Neutrophil (primary cell): Measurements from ENCODE around the gene CLDN24.

- PRO-cap = no peak
Observed at GRCh38 chr4:183099804-183100541, 916 bp downstream of the WWC2 start.

DNA sequence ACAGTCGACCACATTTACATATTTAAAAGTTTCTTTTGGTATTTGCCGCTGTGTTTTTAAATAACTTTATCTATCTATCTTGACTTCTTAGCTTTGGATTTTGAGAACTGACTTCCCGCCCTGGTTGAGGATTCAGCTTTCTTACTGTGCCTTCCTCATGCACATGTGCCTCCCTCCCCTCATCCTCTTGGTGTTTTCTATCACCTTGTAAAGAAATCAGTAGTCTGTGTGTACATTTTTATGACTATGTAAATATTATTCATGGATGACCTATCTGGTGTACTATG lies 72.6 kb downstream of the WWC2 start:
- PRO-cap = no peak

DNA sequence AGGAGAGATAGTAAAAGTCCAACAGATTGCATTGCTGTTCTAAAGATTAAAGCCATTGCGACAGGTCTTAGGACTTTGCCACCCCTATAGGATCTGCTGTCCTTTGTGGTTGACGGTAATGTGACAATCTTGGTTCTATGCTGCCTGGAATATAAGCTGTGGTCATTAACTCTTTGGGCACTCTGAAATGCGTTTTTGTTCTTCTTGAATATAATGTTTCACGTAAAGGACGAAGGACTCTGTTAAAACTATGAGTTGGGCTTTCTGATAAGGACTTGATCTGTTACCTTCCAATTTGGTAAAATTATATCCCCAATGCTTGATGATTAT lies at the start of gene CLDN24:
Gene CLDN24, minus strand, starts transcription at position 56 of the 330 bp plus-strand sequence.
- PRO-cap = no peak

DNA sequence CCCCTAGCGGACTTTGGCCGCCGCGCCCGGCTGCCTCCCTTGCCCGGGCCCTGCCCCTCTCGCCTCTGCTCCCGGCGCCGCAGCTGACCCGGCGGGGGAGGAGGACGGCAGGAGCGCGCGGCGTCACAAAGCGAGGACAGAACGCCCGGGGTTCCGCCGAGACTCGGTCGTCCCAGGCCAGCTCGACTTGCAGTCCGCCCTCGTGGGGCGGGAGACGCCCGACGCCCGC lies 277 bp upstream of the CDKN2AIP start:
- PRO-cap = no peak

DNA sequence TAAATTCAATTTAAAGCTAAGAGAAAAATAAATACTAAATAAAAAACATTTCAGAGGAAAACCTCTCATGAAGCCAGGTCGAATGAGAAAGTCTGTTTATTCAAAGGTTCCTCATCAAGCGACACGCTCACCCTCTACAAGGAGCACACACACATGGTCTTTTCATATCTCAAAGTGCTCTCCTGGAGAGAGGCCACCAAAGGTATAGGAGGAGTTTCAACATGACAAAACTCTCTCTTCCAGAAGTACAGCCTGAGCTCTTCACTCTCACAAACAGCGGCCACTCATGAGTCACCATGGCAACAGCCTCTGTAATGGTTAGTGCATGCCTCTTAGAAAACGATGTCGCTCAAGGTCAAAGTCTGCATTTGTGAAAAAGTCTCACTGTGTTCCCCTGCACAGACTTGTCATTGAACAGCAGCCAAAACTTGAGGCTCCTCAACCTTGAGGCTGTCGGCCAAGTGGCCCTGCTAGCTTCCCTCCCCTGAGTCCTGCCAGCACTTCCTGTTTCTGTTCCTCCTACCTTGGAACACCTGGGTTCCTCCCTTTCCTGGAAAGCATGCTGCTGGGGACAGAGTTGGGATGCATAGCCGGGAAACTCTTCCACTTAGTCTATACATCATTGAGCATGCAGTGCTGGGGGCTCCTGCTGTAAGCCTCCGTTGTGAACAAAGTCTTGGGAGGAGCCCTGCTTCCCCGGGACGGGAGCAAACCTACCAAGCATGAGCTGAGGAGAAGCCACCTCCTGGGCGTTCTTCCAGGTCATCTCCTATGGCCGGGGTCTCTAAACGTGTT lies 66.5 kb downstream of the ING2 start:
- PRO-cap = no peak

- PRO-cap = no peak
Observed at GRCh38 chr4:183631421-183632073, 27.4 kb downstream of the RWDD4 start.

GRCh38 chr4:183906192-183906901 lies 1.2 kb downstream of the STOX2 start:
- PRO-cap = no peak

GRCh38 chr4:184009748-184010382 lies 104.8 kb downstream of the STOX2 start:
- PRO-cap = no peak

DNA sequence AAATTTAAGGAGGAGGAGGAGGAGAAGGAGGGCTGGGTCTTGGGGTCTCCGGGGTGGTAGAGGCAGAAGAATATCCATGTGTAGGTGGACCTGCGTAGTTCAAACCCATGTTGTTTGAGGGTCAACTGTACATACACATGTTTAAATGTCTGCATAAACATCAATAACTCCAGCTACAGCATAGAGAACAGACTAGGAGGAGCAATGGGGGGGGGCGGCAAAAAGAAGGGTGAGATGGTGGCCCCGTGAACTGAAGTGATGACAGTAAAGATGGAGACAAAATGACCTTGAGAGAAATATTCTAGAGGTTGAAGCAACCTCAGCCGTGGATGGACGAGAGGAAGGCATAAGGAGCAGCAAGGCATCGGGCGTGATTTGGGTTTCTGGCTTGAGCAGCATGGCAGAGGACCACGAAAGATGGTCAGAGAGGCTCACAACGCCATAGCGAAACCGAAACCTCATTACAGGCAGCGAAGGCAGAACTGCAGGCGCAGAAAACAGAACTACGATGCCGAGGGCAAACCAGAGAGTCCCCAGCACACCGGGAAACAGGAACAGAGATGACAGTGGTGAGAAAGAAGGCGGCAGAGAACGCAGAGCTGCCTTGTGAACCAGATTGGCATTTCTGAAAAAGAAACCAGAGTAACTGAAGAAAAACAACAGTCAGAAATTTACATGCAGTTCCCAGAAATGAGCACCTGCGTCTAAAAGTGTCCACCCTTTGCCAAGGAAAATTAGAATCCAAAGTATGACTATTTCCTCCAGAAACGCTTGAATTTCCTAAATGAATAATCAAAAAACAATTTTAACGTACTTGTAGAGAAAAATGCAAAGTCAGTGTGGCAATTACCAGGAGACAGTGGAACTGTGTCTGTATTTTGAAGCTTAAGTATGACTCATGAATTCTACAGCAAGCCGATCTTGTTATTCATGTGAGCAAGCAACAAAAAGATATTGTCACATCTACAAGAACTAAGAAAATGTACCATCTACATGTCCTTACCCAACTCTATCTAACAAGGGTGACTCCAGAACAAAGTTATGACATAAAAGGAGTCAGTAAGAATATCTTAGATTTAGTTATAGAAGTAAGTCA lies 50.3 kb upstream of the ENPP6 start:
- PRO-cap = unidirectional peak, plus-strand start at position 557 of the sequence

- PRO-cap = no peak
Observed at GRCh38 chr4:184348320-184349200, 125.8 kb downstream of the IRF2 start.

DNA sequence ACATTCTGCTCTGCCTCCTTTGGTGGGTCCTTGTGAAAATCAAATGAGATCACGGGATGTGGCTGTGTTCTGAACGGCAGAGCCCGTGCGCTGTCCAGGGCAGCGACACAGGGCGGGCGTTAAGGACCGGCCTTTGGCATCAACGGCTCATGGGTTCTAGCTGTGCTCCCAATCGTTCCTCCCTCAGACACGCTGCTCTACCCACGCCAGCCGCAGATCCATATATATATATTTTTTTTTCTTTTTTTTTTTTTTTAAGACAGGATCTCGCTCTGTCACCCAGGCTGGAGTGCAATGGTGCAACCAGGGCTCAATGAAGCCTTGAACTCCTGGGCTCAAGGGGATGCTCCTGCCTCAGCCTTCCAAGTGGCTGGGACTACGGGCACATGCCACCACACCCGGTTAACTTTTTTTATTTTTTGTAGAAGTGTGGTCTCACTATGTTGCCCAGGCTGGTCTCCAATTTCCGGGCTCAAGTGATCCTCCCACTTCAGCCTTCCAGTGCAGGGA lies 78.1 kb downstream of the IRF2 start:
- PRO-cap = no peak

GRCh38 chr4:184397840-184398272 lies 76.5 kb downstream of the IRF2 start:
- PRO-cap = no peak

DNA sequence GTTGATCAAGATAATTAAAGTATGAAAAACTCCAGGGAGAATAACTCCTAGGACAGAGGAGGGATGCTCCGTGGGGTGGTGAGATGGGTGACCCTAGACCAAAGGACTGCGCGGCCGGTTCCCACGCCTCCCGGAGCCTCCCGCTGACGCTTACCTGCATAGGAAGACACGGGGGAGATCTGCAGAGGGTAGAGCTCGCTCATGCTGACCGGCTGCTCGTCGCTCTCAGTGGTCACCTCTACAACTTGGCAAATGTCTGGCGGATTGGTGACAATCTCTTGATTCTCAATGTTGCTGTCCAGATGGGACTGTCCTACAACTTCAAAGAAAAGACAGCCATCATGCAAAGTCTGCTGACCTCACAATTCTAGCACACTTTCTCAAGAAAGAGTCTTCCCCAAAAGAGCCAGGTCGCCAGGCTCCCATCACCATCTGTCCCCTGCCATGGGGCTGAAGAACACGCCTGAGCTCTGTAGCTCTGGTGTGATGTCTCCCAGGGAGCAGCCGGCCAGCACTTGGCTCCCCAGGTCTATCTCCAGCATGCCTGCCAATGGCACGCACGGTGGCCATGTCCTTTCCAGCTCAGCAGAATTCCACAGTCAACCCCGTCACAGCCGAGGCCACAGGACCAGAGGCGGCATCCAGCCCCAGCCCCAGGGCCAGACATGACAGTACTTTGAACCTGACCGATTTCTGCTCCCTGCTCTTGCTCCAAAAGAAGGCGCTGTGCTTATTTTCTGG lies 75.4 kb downstream of the IRF2 start:
- PRO-cap = no peak

GRCh38 chr4:184427679-184428089 lies 46.7 kb downstream of the IRF2 start:
- PRO-cap = no peak

DNA sequence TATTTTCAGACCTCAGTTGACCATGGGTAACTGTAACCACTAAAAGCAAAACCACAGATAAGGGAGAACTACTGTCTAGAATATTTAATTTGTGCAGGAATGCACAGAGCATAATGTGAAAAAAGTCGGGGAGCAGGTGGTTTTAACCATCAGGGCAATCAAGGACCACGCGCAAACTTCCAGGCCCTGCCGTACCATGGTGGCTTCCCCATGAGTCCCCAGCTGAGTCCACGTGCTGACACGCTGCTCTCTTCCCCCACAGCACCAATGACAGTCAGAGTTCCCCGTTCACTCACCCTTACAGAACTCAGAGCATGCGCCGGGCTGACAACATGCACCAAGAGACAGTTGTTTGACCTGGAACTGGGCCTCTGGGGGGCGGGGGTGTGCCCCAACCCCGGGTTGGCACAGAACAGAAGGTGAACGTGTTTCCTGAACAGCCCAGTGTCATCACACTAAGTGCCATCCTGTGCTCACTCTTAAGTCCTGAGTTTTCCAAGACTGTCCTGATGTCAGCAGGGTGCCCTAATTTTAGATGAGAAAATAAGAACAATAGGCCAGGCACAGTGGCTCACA lies 29.4 kb downstream of the IRF2 start:
- PRO-cap = no peak

- PRO-cap = no peak
Observed at GRCh38 chr4:184473402-184473913, 892 bp downstream of the IRF2 start.

- PRO-cap = no peak
Observed at GRCh38 chr4:184476316-184477107, 2.2 kb upstream of the IRF2 start.

DNA sequence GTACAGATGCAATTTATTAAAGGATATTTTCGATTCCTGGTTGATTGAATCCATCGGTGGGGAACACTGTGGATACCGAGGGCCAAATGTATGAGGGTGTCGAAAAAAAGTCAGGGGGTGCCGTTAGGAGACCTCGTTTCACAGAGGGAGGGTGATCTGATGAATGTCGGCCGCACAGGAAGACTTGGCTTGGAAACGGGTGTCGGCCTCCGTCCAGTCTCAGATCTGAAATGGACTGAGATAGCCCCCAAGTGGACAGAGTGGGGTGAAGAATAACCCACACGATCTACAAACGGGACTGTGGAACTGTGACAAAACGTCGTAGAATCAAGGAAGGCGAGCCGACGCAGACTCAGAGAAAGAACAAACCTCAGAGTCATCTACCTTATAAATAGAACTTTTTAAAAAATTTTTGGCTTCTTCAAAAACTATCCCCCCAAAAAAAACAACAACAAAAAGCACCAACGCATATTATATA lies 63.6 kb upstream of the IRF2 start:
- PRO-cap = unidirectional peak, minus-strand start at position 227 of the sequence

GRCh38 chr4:184541717-184542393 lies 67.5 kb upstream of the IRF2 start:
- PRO-cap = no peak

DNA sequence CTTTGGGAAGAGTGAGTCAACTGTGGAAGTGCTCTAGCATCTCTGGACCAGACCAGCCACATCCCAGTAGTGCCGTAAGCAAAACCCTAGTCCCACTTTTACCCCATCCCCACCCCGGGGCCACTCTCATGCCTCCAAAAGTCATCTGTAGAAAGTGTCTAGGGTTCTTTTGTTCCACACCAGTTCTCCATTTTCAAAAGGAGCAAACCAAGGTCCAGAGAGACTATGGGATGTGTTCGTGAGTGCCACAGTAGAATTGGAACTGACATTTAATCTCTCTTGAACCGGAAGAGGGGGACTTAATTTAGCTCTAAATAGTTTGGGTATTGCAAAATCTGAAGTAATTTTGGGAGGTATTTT lies 27.1 kb upstream of the CENPU start:
- PRO-cap = unidirectional peak, minus-strand start at position 119 of the sequence